Duodenum (tissue), 1 donor: Measurements from ENCODE around the genes ANKK1 and USP28.

DNA sequence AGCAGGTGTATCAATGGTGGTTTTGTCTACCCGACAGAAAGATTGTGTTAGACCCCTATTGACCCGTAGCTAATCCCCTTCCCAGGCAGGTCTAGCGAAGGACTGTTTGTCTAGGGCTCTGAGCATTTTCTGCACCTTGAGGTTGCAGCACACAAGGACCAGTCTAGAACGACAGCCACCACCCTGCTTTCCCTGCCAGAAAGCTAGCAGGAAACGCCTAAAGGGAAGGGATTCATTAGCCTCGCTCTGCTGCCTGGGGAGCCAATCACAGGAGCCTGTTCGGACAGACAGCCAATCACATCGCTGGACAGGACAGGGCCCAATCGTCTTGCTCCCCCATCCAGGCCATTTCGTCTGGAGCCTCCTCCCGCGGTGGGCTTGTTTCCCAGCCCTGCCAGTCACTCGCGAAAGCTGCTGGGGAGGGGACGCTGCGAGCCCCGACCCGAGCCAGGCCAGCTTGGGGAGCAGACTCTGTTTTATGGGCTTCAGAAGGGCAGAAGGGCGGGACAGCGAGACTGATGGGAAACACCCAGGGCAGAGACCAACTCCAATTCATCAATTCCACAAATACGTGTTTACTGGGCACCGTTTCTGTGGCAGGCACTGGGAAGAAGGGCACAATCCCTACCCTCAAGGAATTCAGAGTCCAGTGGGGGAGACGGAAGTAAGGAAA lies 79.8 kb upstream of the NCAM1 start:
- PRO-cap, result unidirectional peak, plus-strand start at position 401 of the sequence

- PRO-cap, result no peak
Measured at GRCh38 chr11:112942896-112943593, 18.2 kb upstream of the NCAM1 start.

GRCh38 chr11:113109300-113109547 lies 148.0 kb downstream of the NCAM1 start:
- PRO-cap, result no peak

DNA sequence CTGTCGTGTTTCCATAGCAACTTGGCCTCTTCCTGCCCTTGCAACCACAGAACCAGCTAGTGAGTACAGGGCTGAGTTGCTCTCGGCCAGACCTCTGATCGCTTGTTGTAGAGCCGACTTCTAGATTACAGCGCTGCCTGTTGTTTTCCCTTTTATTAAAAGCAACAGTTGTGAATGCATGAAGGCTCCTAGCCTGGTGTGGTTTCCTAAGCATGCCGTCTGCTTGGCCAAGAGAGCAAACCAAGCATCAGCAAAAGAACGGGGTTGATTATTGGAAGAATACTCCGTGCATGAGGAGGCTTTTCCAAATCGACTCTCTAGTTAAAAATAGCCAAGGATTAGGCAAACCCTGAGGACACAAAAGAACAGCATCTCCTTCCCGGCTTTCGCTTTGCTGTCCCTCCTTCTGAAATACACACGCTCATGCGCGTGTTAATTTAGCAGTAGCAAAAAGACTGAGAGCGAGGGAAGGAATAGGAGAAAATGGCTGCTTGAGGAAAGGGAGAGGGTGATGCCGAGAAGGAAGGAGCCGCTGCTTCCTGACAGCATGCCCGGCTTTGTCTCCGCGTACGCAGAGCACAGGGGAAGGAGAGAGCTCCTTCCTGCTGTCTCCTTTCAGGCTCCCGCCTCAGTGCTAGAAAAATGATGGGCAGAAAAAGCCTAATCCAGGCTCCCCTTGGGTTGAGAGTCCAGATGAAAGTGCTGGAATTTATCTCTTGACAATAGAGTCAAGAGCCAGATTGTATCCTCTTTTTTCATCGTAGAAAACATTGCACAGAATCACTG lies 71.4 kb upstream of the TTC12 start:
- PRO-cap, result no peak

DNA sequence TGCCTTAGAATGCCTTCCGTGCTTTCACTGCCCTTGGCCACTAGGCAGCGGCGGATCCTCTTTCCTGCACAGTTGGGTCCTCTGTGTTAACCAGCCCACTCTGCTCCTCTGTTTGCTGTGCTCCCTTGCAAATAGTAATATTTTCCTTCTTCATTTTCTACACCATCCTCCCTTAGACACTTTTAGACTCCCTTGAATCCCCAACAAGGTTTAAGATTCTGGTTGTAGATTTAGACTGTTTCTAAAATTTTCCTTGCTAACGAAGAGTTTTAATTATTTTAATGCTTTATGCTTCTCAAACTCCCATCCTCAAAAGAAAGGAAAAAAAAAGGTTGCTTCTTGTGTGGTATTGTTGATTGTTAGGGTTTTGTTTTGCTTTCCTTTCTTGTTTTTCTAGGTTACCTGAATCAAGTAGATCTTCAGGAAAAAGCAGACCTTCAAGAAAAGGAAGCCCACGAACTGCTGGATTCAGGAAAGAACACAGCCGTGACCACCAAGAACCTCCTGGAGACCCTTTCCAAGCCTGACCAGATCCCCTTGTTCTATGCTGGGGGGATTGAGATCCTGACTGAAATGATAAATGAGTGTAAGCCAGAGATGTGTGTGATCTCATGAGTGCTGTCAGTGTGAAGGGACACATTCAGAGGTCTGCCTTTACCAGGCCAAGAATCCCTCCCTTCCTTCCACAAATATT lies 24.7 kb downstream of the TTC12 start:
- PRO-cap, result no peak

- PRO-cap, result no peak
Measured at GRCh38 chr11:113387484-113388207, at the start of gene ANKK1. TSS of gene ANKK1 (plus strand) at chr11:113387779.

DNA sequence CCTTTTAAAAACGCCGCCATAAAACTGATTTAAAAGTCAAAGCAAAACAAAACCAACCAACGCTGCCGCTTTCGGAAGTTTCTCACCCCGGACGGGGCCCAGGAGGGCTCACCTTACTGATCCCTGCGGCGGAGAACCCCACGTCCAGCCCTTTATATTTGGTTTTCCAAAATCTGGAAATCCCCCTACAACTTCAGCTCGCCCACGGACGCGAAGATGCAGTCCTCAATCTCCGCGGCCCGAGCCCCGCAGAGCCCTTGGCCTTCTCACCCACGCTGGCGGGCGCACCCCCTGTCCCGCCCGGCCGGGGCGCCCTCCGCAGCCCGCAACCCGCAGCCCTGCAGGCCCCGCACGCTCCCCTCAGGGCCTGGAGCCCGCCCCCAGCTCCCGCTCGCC lies 339 bp downstream of the USP28 start:
- PRO-cap, result no peak

- PRO-cap, result bidirectional peak, plus-strand start at chr11:113875819, minus-strand start at chr11:113875505; unidirectional peak, plus-strand start at chr11:113876047
Measured at GRCh38 chr11:113875431-113876233, at the start of gene USP28. TSS of gene USP28 (minus strand) at chr11:113875572.

DNA sequence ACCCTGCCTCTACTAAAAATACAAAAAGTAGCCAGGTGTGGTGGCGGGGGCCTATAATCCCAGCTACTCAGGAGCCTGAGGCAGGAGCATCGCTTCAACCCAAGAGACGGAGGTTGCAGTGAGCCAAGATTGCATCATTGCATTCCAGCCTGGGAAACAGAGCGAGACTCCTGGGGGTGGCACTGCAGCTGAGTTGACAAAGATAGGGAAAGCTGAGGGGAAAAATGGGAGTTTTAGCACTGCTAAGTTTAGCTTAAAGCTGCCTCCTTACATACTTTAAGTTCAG lies 8.9 kb upstream of the USP28 start:
- PRO-cap, result no peak

DNA sequence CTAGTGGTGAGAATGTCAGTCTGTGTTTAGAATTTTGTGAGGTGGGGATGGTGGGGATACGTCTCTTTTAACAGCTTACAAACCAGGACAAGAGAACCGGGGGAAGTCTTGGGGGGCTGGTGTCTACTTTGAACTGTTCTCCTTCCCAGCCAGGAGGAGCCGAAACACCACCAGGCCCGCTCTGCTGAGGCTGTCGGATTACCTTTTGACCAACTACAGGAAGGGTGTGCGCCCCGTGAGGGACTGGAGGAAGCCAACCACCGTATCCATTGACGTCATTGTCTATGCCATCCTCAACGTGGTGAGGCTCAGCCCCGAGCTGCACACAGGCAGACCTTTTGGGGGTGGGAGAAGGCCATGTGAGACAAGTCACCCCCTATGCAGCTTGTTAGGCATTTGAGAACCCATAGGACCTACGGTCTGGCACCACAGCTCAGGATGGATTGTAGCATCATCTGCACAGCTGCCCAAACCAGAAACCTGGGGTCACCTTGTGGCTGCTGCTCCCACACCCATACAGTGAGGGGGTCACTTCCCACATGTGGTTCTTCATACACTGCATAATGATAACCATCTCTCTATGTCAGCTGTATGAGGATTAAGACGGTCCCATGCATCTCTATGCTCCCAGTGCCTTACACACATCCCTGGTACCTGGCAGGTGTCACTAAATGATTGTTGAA lies 2.9 kb downstream of the HTR3A start:
- PRO-cap, result no peak

DNA sequence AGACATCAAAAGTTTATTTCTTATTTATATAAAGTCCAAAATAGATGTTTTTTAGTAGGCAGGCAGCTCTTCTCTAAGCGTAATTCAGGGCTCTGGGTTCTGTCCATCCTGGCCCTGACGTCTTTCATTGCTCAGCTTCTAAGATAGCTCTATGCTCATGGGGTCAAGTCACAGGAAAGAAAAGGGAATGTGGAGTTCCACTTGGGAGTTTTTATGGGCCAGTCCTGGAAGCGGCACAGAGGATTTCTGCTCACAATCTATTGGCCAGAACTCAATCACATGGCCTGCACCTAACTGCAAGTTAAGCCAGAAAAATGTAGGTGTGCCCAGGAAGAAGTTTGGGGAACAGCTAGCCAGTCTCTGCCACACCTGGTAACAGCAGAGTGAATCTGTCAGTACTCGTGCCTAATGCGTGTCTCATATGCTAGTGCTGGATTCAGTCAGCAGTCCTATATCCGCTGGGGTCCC lies 7.3 kb upstream of the ZBTB16 start:
- PRO-cap, result no peak

- PRO-cap, result bidirectional peak, plus-strand start at chr11:114060366, minus-strand start at chr11:114060399
Measured at GRCh38 chr11:114060090-114060464, 566 bp downstream of the ZBTB16 start.

GRCh38 chr11:114065809-114066658 lies 6.5 kb downstream of the ZBTB16 start:
- PRO-cap, result no peak

DNA sequence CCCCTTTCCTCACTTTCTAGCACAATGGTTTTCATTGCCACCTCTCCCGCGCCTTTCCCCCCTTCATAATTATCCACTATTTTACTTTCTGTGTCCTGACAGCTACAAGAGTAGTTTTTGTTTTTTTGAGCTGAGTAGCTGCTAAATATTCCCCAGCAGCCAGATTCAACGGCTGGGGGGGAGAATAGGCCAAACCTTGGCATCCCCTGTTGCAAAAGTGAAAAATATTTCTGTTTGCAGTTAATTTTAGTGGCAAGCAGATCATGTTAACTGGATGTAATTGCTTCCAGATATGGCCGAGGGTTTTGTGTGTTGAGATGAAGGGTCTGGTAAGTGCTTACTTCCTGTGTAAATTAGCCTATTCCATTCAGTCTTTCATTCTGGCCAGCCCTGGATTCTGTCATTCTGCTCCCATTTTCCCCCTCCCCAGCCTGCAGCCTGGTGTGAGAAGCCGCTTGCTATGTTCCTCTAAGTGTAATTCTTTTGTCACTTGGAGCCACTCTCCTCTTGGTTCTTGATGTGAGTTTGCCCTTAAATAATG lies 17.4 kb downstream of the ZBTB16 start:
- PRO-cap, result no peak

DNA sequence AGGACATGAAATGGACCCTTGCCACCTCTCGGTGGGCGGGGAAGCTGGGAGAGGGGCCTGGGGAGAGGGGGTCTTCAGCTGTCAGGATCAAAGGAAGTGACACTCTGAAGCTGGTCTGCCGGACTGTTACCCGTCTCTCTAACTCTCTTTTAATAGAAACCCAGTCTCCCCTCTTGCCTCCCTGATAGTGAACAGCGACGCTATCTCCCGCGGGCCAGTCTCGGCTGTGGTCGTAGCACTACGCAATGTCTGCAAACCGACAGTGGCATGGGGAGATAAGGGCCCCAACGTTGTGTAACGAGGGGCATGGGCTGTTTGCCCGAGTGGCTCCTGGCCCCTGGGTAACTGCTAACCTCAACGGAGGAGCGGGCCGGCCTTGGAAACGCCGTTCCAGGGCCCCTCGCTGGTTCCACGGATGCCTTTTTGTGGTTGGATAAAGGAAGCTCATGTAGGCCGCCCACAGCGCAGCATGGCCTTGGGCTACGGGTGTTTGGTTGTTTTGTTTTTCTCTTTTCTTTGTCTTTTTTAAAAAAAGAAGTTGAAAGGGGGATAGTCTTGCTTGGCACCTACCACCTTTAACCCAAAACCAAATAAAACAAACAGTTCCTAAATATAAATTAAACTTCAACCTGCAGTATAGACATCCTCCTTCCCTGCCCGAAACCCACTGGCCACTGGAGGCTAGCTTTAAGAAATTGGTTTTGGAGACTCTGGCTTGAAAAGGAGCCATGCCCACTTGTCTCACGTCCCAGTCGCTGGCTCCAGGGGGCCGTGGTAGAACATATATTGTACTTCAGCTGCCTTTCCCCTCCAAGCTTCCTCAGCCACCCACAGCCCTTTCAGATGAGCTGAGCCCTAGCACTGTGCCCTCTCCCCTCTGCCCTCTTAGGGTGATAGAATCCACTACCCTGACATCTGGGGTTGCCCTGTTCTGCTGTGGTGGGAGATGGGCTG lies 23.5 kb downstream of the ZBTB16 start:
- PRO-cap, result no peak

DNA sequence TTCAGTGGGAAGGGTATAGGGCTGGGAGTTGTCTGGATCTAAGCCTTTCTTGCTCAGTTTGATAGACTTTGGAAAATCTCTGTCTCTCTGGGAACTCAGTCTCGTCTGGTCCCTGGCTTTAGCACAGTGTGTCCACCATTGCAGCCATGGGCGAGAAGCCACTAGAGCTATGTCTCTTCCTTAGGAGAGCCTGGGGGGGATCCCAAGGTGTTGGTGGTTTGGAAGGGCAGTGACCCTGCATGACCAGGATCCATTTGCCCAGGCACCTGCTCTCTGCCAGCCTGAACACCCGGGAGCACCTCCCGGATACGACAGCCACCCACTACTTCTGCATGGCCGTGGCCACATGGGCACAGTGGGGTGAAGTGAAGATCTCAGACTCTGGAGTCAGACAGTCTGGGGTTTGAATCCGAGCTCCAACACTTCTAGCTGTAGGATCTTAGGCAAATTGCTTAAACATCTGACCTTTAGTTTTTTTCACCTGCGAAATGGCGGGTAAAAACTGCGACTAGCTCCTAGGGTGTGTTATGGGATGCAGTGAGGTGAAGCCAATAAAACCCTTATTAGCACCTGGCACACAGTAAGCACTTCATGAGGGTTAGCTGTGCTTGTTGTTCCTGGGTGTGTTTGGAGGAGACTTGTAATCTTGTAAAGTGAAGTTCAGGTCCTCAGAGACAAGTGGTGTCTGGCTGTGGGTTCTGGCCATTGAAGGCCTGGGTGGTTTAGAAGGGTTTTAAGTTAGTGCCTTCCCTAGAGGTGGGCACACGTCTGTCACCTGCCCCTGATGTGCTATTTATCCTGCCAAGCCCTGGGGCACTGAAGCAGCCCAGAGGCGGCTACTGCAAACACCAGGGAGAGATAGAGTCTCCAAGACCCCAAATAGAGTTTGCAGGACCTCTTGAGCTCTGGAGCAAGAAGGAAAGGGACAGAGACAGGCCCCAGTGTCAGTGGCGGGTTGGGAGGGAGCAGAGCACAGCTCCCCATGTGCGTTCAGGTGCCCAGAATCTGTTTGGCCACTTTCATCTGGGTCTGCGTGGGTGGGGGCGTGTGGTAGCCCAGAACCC lies 68.9 kb downstream of the ZBTB16 start:
- PRO-cap, result no peak

DNA sequence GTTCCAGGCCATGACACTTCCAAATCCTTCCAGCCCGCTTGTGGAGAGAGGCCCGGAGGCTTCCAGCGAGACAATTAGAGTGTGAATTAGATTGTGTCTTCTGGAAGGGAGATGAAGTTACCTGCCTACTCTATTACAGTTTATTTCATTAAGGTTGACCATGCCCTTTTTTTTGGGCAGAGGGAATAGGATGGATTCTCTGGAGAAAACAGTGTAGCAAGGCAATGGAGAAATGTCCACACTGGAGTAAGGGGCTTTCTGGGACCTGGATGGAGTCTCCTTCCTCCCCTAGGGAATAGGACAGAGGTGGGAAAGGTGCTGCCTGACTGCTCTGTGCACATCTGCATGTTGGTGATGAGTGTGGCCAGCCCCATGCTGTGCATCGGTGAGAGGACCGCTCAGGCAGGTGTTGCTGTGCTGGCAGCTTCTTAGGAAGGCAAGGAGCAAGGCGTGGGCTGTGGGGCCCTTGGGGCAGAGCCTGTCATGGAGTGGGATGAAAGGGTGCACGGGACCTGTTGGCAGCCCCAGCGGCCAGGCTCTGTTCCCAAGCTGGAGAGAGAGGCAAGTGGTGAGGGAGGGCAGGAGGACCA lies 78.1 kb downstream of the ZBTB16 start:
- PRO-cap, result no peak

DNA sequence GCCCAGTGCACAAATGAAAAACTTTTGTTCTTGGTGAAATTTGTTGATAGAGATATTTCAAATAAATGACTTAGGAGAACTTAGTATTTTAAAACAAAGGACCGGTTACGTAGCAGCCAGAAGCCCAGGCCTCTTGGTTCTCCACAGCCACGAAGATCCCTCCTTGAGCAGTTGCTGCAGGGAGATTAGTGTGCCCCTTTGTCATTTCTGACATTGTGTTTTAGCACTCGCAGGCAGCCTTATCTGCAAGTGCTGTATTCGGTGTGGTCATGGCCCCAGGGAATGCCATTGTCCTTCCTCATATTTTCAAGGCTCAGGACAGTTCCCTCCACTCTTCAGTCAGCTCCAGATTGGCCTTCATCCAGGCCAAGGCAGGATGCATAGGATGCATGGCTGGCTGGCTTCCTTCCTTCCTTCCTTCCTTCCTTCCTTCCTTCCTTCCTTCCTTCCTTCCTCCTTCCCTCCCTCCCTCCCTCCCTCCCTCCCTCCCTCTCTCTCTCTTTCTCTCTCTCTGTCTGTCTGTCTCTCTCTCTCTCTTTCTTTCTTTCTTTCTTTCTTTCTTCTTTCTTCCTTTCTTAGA lies 88.5 kb downstream of the ZBTB16 start:
- PRO-cap, result no peak

- PRO-cap, result no peak
Measured at GRCh38 chr11:114174755-114175454, 115.4 kb downstream of the ZBTB16 start.

- PRO-cap, result no peak
Measured at GRCh38 chr11:114185962-114186702, 110.1 kb upstream of the NNMT start.